Peyer's patch (tissue), 4 donors: ENCODE results near the genes SYT7, FEN1 and SCGB1A1.

- PRO-cap, result no peak
- RAMPAGE, long total RNA, 4 experiments, result no peak in any of the 4 experiments
Observed at GRCh38 chr11:61332099-61332960, 575 bp downstream of the DDB1 start.

- PRO-cap, result no peak
- RAMPAGE, long total RNA, 4 experiments, result no peak in any of the 4 experiments
Observed at GRCh38 chr11:61370151-61370954, 8.2 kb downstream of the TMEM138 start.

DNA sequence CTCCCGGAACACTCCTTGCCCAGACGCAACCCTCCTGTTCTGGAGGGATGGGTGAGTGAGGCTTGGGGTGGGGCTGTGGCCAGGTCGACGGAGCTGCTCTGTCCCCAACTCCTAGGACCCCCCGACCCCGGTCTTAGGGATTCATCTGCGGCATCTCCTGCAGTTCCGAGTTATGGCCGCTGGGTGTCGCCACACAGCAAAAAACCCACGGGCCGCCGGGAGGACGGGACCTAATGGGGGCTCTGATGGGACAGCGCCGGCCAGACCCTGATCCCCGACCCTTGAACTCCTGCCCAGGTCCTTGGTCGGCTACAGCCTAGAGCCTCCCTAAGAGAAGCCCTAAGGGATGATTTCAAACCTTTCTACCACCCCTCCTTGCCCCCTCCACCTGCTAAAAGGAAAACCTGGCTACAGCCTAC lies 3.3 kb upstream of the PPP1R32 start:
- PRO-cap, result no peak
- RAMPAGE, long total RNA, 4 experiments, result no peak in any of the 4 experiments

DNA sequence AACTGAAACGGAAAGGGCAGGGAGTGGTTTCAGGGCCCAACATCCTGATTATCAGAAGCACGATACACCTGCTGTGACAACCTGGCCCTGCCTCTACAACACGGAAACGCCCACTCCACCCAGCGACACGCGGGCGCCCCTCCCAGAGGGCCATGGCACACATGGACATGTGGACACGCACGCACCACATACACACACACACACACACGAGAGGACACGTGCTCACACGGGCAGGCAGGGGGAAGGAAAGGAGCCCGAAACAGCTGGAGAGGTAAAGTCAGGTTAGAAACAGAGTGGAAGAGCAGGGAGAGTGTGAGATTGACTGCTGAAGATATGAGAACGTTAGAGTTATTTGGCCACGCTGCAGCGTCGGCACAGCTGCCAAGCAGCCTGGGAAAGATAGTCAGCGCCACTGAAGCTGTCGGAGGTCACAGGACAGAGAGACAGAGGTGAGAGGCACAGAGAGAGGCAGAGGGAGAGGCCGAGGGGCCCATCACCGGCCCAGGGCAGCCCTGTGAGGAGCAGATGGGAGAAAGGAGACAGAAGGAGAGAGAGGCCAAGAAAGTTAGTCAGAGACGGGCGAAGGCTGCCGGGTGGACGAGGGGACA lies 26.2 kb downstream of the LRRC10B start:
- PRO-cap, result no peak
- RAMPAGE, long total RNA, 4 experiments, result no peak in any of the 4 experiments

- PRO-cap, result no peak
- RAMPAGE, long total RNA, 4 experiments, result start-site peak on the minus strand in 1 of 4 experiments, at chr11:61580791-61580891 at its widest, 10 reads per replicate
Observed at GRCh38 chr11:61580656-61581420, at the start of gene SYT7. Gene SYT7 (minus strand): TSS chr11:61581076.

DNA sequence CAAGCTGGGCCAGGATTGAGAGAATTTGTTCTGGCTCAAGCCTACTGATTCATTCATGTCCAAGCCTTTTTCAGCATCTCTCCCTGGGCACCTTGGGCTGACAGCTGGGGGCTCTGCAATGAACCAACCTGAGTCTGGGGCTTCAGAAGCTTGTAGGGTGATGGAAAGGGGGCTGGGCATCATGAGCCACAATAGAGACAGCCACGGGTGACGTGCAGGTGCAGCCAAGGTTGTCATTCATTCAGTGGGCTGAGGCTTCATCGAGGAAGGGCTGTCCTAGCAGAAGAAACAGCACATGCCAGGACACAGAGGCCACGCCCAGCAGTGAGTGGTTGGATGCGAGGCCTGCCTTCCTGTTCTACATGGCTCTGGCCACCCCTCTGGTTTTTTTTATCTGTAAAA lies 19.9 kb upstream of the SYT7 start:
- PRO-cap, result unidirectional peak, plus-strand start at position 324 of the sequence
- RAMPAGE, long total RNA, 4 experiments, result no peak in any of the 4 experiments

DNA sequence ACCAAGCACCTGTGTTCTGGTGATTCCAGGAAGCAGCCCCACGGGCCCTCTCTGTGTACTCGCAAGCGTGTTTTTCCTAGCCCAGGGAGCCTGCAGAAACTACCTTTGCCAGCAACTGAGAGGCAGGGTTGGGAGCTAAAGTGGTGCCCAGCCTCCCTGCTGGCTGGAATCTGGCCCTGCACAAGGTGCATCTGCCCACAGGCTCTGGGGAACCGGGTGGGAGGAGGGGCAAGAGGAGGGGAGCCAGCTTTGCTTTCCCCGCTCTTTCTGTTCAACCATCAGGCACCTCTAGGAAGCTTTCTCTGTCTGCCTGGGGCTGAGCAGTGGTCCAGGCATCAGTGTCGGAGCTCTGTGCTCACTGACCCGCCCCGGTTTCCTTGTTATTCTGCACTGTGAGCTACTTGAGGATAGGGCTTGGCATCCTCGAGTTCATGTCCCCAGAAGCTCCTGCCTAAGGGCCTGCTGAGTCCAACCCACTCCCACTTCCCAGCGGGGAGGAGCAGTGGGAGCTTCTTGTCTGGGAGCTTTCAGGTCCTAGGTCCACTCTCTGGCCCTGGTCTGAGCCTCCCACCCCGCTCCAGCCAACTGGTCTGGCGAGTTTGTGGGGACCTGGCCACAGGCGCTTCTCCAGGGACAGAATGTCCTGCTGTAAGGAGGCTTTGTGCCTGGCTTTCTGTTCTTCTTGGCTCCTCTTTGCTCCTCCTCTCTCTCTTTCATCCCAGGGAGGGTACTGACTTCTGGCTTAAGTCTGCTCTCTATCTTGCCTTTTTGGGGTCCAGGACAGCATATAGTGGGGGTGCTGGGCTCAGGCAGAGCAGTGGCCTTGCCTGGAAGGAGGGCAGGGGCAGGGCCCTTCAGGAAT lies 15.0 kb downstream of the DAGLA start:
- PRO-cap, result no peak
- RAMPAGE, long total RNA, 4 experiments, result no peak in any of the 4 experiments

- PRO-cap, result no peak
- RAMPAGE, long total RNA, 4 experiments, result no peak in any of the 4 experiments
Observed at GRCh38 chr11:61742625-61743035, 9.8 kb upstream of the MYRF start.

GRCh38 chr11:61775709-61776293 lies 16.6 kb downstream of the TMEM258 start:
- PRO-cap, result no peak
- RAMPAGE, long total RNA, 4 experiments, result no peak in any of the 4 experiments

GRCh38 chr11:61792366-61793205 lies at the start of gene FEN1:
Gene FEN1 (plus strand): TSS chr11:61792911.
- PRO-cap, result bidirectional peak, plus-strand start at chr11:61792884, minus-strand start at chr11:61792602
- RAMPAGE, long total RNA, 4 experiments, result start-site peak on the plus strand in 3 of 4 experiments, at chr11:61792884-61792934 at its widest, 17 to 31 reads per replicate; start-site peak on the minus strand in 4 of 4 experiments, at chr11:61792588-61792616 at its widest, 30 to 633 reads per replicate

DNA sequence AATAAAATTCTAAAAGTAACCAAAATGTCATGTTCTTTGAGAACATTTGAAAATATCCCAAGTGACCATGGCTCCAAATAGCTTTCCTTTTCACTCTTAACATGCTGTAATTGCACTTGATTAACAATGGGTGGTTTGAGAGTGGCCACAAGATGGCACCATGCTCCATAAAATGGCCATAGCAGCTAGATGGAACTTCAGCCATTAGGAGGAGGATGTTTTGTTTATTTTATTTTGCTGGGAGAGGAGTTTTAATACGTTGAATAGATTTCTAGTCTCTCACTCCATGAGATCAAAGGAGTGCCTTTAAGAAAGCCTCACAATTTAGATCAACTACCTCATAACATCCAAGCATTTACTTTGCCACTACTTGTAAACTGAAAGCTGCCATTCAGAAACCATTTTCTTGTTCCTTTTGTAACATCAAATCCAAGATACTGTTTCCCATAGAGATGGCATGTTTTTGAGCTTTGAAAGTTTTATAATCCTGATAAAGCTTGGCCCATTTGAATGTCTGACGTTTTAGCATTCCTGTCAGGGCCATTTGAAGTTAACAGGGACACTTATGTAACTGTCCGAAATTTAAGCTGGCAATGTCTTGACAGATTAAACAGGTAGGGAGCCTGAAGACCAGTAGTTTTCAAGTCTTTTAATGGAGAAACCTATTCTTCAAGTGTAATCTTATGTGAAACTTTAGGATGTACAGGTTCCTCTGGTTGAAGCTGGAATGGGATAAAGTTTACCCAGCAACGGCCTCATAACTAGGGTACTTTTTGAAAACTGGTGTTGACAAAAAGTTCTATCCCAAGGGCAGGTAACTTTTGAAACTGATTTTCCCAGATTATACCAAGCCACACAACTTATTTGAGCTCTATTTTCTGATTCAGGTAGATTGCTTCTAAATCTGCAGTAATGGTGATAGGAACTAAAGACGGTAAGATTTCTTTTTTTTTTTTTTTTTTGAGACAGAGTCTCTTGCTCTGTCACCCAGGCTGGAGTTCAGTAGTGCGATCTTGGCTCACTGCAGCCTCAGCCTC lies 4.8 kb downstream of the FEN1 start:
- PRO-cap, result no peak
- RAMPAGE, long total RNA, 4 experiments, result no peak in any of the 4 experiments

GRCh38 chr11:61815749-61816008 lies 1.1 kb downstream of the FADS1 start:
- PRO-cap, result no peak
- RAMPAGE, long total RNA, 4 experiments, result no peak in any of the 4 experiments

DNA sequence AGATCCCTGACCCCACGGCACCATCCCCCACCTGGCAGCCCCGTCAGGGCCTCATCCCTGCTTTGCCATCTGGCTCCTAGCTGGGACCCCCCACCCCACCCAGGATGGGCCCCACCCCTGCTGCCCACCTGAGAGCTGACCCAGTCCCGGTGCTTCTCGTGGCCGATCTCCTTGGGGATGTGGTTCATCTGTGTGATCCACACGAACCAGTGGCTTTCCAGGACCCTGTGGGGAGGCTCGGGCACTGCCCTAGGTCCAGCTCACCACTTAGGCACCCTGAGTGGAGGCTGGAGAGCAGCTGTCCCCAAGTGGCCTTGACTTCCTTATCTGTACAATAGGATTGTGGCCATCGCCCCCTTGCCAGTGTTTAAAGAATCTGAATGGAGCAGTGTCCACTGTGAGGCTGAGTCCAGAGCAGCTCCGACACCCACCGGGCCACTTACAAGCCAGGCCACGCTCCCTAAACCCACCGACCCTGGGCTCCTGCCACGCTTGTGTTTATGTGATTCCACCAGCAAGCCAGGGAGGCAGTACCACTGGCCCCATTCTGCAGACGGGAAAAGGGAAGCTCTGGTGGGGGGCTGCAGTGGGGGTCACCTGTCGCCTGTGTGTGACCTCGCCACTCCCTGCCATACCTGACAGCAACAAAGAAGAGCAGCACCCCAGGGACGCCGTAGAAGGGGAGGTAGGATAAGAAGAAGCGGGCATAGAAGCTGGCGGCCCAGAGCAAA lies 14.9 kb downstream of the FADS3 start:
- PRO-cap, result no peak
- RAMPAGE, long total RNA, 4 experiments, result no peak in any of the 4 experiments

GRCh38 chr11:61890789-61891374 lies 463 bp downstream of the FADS3 start:
- PRO-cap, result no peak
- RAMPAGE, long total RNA, 4 experiments, result start-site peak on the minus strand in 1 of 4 experiments, at chr11:61891076-61891483 at its widest, 11 reads per replicate

- PRO-cap, result no peak
- RAMPAGE, long total RNA, 4 experiments, result no peak in any of the 4 experiments
Observed at GRCh38 chr11:61909929-61910470, 7.4 kb downstream of the RAB3IL1 start.

- PRO-cap, result unidirectional peak, plus-strand start at chr11:61966780
- RAMPAGE, long total RNA, 4 experiments, result no peak in any of the 4 experiments
Observed at GRCh38 chr11:61966608-61966920, 870 bp downstream of the FTH1 start.

- PRO-cap, result no peak
- RAMPAGE, long total RNA, 4 experiments, result no peak in any of the 4 experiments
Observed at GRCh38 chr11:62397888-62398592, 20.8 kb upstream of the SCGB1A1 start.

DNA sequence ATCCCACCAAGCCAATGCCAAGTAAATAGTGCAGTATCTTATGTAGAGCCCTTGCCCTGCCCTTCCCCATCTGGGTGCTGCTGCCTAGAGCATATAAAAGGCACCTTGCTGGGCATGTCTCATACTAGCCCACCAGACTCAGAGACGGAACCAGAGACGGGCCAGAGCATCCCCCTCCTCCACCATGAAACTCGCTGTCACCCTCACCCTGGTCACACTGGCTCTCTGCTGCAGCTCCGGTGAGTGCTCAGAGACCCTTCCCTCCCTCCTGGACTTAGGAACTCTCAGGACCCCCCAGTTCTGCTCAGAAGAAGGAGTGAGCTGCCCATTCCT lies at the start of gene SCGB1A1:
SCGB1A1 (plus strand) TSS at position 122 of the 333 bp plus-strand sequence.
- PRO-cap, result no peak
- RAMPAGE, long total RNA, 4 experiments, result no peak in any of the 4 experiments

- PRO-cap, result no peak
- RAMPAGE, long total RNA, 4 experiments, result start-site peak on the minus strand in 1 of 4 experiments, at chr11:62517066-62517071 at its widest, 164 reads per replicate
Observed at GRCh38 chr11:62516754-62517502, 29.7 kb downstream of the AHNAK start.

DNA sequence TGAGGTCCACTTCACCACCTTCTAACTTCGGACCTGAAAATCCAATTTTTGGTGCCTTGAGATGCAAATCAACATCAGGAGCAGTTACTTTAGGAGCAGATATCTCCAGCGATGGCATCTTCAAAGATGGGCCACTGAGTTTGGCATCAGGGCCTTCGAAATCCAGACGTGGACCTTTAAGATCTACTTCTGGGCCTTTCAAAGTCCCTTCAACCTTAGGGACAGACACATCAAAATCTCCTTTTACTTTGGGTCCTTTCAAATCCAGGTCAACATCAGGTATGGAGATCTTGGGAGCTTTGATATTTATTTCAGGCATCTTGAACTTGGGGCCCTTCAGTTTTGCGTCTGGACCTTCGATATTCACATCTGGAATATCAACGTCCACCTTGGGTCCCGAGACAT lies 27.0 kb downstream of the AHNAK start:
- PRO-cap, result no peak
- RAMPAGE, long total RNA, 4 experiments, result no peak in any of the 4 experiments